Right ventricle myocardium (tissue), 1 donor: Measurements from ENCODE around the gene OOSP4A.

GRCh38 chr11:59790062-59790749, 20.4 kb downstream of the MRPL16 start:
- PRO-cap, 2 experiments = no peak in any of the 2 experiments

DNA sequence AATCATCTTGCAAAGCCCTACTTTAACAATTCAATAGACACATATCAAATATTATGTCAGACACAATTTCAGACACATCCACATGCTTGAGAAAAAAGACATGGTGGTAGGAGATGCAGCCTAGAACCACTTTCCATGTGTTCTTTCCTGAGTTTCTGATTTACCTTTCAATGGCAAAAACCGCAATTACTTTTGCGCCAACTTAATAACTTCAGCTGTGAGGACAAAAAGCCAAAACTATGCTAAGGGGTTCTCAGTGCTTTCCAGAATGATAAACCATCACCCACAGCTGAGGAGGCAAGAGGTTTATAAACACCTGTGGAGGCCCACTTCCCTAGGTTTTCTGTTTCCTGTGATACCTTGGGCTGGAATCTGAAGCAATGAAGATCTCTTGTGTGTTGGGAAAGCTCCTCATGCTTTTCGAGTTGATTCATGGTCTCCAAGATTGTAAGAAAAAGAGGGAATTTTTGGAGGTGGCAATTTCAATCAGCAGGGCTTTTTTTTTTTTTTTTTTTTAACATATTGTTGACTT, at the start of gene OOSP4A:
Gene OOSP4A (plus strand): TSS at position 381 of the 532 bp plus-strand sequence.
- PRO-cap, 2 experiments = no peak in any of the 2 experiments

- PRO-cap, 2 experiments = no peak in any of the 2 experiments
These were observed 813 bp upstream of the MS4A6A start for GRCh38 chr11:60183519-60184272.

DNA sequence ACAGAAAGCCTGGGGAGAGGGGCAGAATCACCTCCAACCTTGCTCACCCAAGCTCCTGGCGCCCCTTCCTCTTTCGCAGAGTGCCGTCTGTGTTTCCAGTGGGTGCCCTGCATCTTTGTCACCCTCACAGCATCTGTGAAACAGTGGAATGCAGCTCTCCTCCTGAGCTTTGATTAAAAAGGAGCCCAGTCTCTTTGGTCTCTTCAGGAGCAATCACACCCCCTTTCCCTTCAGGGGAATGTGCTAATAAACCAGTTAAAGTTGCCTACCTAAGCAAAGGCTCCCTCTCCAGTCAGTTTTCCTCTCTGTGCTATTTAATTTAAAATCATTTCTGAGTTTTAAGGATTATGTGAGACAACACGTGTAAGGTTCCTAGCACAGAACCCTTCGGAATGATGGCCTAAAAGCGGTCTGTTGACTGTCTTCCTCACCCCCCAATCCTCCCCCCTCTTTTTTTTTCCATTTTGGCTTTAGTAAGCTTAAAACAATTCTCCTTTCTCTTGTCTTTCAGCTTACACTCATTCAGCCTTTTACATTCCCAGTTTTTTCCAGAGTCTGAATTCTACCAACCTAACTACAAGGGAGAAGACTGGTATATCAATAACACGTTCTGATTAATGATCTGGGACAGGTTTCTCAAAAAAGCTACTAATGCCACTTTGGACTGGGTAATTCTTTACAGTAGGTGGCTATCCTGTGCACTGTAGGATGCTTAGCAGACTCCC, 1.6 kb upstream of the MS4A6A start:
- PRO-cap, 2 experiments = no peak in any of the 2 experiments

- PRO-cap, 2 experiments = no peak in any of the 2 experiments
These were observed 1.2 kb downstream of the MS4A4E start for GRCh38 chr11:60241675-60242284.

DNA sequence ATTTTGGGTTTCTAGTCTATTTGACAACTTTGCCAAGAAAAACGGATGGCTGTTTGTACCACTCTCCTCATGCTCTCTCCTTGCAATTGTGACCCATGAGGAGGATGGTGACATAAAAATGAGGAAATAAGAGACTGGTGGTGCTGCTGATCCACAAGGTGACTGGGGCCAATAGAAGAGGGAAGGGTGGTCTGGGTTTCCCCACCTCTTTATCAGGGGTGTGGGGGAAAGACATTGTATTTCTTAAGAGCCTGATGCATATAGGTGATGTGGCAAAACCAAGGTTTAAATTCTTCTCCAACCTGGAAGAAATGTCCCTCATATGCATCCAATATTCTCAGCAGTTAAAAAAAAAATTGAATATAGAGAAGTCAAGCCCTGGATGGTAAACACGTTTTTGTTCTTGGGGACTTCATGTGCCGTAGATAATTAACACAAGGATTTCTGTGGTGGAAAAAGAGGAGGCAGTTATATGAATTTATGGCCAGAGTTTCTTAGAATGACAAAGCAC, 1.2 kb downstream of the MS4A4A start:
- PRO-cap, 2 experiments = no peak in any of the 2 experiments

DNA sequence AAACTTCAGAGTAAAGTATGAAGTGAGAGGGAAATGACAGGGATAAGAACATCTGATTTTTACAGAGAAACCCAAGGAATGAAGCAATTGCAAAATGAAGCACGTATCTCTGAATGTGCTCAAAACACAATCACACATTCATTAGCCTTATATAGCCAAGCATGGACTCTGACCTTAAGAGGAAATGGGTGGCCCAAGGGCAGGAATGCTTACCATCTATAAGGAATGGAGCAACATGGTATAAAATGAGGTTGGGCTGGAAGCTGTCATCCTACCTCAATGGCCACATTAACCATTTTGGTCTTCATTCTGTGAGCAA, 11.1 kb upstream of the MS4A13 start:
- PRO-cap, 2 experiments = no peak in any of the 2 experiments

DNA sequence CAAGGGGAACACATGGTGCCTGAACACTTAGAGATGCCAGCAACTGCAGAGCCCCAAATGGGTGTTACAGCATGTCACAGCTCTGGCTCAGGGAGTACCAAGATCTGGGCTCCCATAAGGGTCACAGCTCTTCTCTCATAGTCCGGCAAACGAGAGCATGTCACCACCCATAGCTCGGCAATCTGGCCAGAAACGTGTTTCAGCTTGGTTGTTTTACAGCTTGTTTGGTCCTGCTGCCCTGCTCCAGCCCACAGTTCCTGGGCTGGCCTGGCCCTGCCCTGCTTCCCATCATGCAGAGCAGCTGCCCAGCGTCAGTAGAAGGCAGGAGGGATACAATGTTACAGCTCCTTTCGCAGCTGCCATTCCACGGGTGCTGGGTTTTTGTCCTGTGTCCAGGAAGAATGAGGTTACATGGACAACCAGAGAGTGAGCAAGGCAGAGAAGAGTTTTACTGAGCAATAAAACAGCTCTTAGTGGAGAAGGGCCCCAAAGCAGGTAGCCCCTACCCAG, 19.1 kb downstream of the MS4A8 start:
- PRO-cap, 2 experiments = no peak in any of the 2 experiments

DNA sequence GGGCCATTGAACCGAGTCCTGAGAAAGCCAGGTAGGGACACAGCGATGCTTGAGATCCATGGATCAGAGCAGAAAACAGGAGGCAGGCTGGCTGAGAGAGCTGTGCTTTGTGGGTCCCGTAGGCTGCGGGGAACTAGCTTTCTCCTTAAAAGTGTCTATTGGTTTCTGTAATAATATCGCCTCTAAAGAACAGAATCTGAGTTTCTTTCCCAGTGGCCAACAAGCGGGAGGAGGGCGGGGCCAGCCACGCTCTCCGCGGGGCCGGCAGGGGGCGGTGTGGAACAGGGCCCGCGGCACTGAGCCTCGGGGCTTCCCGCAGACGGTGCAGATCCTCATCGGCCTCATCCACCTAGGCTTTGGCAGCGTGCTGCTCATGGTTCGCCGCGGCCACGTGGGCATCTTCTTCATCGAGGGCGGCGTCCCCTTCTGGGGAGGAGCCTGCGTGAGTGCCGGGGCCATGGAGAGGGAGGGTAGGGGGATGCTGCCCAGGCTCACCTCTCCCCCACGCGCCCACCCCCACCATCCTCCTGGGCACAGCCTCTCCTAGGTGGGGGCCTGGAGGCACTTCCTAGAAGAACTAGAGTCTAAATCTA, 10.6 kb downstream of the MS4A15 start:
- PRO-cap, 2 experiments = no peak in any of the 2 experiments

- PRO-cap, 2 experiments = no peak in any of the 2 experiments
These were observed 790 bp downstream of the MS4A10 start for GRCh38 chr11:60785770-60786476.

DNA sequence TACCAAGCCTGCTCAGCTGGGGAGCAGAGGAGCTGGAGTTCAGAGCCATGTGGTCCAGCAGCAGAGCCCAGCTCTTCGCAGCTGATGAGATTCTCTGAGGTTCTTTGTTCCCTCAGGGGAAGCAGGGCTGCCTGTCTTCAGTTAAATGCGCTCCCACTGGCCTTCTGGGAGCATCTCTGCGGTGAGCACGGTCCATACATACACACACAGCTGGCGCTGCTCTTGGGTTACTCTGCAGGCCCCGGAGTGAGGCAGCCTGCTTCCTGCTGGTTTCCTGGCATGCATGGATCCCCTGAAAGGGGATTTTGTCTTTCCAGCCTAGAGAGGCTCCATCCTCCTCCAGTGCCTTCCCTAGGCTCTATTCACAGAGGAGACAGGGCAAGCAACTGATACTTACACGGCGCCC, 5.3 kb upstream of the PTGDR2 start:
- PRO-cap, 2 experiments = no peak in any of the 2 experiments

GRCh38 chr11:60889375-60889813, 17.0 kb downstream of the PRPF19 start:
- PRO-cap, 2 experiments = no peak in any of the 2 experiments

DNA sequence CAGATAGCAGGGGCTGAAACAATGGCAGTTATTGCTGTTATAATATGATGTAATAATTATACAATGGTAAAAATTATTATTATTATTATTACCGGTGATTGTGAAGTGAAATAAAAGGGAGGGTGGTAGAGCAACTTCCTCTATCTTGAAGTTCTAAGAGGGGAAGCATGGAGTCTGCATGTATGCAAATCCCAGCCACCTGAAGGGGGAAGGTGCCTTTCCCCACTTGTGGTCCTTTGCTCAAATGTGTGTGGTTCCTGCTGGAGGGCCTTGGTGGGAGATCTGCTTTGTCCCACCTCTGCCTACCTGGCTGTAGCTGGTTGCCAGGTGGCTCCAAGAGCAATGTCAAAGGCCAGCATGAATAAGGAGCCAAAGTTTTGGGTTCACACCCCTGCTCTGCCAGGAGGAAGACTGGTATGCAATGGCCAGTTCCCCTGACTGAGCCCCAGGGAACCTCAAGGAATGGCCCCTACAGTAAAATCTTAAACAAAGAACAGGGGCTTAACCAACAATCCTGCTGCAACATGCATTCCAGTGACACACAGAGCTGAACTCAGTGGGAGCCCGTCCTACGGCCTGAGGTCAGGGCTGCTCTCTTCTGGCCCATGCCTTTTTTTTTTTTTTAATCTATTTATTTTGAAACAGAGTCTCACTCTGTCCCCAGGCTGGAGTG, 8.4 kb downstream of the TMEM132A start:
- PRO-cap, 2 experiments = no peak in any of the 2 experiments

GRCh38 chr11:60935457-60936219, 11.4 kb downstream of the TMEM132A start:
- PRO-cap, 2 experiments = no peak in any of the 2 experiments

DNA sequence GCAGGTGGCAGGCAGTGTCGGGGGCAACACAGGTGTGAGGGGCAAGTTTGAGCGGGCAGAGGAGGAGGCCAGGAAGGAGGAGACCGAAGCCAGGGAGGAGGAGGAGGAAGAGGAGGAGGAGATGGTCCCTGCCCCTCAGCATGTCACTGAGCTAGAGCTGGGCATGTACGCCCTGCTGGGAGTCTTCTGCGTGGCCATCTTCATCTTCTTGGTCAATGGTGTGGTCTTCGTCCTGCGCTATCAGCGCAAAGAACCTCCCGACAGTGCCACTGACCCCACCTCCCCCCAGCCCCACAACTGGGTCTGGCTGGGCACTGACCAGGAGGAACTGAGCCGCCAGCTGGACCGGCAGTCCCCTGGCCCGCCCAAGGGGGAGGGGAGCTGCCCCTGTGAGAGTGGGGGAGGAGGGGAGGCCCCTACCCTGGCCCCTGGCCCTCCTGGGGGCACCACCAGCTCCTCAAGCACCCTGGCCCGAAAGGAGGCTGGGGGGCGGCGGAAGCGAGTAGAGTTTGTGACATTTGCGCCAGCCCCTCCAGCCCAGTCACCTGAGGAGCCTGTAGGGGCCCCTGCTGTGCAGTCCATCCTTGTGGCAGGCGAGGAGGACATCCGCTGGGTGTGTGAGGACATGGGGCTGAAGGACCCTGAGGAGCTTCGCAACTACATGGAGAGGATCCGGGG, 12.1 kb downstream of the TMEM132A start:
- PRO-cap, 2 experiments = no peak in any of the 2 experiments

DNA sequence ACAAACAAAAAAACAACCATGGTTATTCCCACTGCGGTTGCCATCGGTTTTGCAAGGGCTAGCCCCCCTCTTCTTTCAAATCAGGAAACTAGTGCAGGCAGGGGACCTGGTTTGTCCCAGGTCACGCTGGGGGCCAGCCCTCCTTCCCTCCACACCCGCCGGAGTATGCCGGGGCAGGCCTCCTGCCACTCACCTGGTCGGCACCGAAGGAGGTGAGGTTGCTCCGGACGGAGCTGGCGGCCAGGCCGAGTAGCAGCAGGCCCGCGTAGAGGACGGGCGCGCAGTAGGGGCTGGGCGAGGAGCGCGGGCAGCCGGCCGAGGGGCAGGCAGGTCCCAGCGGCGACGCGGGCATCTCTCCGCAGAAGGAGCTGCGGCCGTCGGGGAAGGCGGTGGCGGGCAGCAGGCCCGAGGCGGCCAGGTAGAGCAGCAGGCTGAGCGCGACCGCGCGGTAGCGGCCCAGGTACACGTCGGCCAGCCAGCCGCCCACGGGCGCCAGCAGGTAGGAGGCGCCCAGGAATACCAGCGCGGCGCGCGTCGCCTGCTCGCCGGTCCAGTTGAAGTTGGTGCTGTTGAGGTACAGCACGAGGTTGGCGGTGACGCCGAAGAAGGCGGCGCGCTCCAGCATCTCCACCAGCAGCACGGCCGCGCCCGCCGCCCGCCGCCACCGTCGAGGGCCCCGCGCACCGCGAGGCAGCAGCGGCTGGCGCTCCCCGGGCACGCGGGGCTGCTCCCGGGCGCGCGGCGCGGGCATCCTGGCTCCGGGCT, 993 bp downstream of the SLC15A3 start:
- PRO-cap, 2 experiments = peak in 1 of 2 experiments; most common plus-strand start position 667 of the sequence (in 1); most common minus-strand start position 562 of the sequence (in 1)

DNA sequence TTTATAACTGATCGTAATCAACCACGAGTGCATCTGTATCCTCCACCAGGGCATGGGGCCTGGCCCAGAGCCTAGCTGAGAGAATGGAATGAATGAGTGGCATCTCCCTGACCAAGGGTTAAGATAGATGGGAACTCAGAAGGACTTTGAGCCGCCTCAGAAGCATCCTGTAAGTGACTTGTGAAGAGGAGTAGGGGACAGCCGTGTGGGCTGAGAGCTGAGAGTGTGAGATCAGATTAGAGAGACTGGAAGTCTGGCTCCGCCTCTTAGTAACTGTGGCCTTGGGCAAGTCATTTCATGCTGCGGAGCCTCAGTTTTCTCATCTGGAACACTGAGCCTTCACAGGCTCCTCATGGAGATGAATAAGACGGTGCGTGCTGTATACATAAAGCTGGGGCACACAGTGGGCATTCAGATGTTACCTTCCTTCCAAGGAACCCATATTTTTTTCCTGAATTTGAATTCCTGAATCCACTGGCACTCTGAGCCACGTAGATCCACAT, 16.4 kb downstream of the CD6 start:
- PRO-cap, 2 experiments = no peak in any of the 2 experiments

GRCh38 chr11:61007901-61009172, 36.9 kb downstream of the CD6 start:
- PRO-cap, 2 experiments = no peak in any of the 2 experiments

DNA sequence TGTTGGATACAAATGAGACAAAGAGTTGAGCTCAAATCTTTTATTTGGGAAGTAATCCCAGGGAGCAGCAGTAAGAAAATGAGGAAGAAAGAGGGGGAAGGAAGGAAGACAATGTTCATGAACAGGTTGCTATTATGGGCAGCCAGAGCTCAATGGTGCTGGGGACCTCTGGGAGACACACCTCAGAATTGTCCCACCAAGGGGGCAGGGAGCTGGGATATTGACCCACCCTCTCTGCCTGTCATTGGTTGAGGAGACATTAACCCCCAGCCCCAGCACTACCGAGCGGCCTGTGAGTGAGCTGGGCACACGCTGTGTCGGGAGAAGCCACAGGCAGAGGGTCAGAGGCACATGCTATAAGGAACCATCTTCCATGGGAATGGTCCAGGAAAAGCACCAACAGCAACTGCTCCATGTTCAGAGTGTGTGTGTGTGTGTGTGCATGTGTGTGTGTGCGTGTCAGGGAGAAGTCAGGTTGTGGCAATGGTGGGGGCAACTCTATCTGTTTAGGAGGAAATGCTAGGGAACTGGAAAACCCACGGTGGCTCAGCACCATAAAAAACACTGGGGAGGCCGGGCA, 49.1 kb downstream of the CD6 start:
- PRO-cap, 2 experiments = no peak in any of the 2 experiments

DNA sequence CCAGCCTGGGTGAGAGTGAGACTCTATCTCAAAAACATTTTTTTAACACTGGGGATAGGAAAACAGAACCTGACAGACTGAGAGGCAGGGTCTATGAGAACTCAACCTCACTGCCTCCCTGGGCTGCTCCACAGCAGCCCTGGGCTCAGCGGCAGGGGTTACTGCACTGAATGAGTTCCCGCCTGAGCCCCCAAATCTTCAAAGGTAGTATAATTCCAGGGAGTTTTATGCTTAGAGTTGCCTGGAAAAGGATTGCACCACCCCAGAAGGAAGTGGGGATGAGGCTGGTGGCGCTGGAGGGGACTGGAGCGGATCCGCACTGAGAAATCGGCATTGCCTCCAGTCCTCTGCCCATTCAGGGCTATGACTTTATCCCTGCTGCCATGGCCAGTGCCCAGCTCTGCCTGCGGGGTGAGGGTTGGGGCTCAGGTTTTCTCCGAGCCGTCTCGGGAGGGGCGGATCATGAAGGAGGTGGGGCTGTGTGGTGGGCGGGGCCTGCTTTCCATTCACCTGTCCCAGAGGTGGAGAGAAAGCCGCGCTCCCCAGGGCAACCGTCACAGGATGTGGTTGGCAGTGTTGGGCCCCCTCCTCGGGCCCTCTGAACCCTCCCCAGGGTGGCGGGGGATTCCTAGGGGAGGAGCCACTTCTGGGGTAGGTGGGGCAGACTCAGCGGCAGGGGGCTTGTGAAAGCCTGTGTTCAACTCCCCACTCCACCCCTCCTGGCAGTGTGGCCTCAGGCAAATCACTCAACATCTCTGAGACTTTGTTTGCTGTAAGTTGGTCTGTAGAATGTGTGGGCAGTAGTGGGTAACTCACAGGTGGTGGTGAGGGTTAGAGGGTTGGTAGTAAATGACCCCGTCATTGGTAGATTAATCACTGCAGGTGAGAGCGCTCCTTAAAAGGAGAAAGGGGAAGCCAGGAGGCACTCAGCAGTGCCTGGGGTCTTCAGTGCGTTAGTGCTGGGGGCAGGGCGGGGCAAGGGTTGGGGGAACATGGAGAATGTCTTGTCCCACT, 50.1 kb downstream of the CD6 start:
- PRO-cap, 2 experiments = no peak in any of the 2 experiments